ENCODE results near the gene NRIP1.

DNA sequence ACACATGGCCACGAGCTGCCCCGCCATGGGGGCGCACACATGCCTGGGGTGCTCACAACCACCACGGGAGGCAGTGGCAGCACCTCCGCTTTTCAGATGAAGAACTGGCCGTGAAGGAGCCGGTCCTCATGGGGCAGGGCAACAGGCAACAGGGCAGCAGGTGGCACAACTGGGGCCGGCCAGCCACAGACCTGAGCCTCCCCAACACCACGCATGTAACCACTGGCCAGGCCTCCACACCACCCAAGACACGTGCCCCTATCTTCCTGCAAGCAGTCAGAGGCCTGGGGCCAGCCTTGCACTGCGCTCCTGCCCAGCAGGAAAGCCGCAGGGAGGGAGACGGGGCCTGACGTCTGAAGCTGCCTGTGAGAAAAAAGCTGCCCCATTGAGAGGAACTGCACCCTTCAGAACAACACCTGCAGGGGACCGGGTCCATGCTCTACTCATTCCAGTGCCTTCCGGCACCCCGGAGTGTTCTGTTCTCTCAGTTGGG is 5403.8 kb upstream of the TPTE start:
- PRO-cap = no peak
- RAMPAGE, long total RNA = no peak

- PRO-cap = no peak
- RAMPAGE, long total RNA = no peak
These were observed 5397.8 kb upstream of the TPTE start for GRCh38 chr21:5123576-5124001.

- PRO-cap = no peak
- RAMPAGE, long total RNA = no peak
These were observed 1671.5 kb upstream of the TPTE start for GRCh38 chr21:8849830-8850330.

- PRO-cap = no peak
- RAMPAGE, long total RNA = no peak
These were observed 1529.2 kb upstream of the TPTE start for GRCh38 chr21:8991937-8992922.

GRCh38 chr21:14076450-14077169 is 134.1 kb downstream of the LIPI start:
- PRO-cap = no peak
- RAMPAGE, long total RNA = no peak

GRCh38 chr21:14511950-14512932 is 33.9 kb downstream of the SAMSN1 start:
- PRO-cap = no peak
- RAMPAGE, long total RNA = no peak

DNA sequence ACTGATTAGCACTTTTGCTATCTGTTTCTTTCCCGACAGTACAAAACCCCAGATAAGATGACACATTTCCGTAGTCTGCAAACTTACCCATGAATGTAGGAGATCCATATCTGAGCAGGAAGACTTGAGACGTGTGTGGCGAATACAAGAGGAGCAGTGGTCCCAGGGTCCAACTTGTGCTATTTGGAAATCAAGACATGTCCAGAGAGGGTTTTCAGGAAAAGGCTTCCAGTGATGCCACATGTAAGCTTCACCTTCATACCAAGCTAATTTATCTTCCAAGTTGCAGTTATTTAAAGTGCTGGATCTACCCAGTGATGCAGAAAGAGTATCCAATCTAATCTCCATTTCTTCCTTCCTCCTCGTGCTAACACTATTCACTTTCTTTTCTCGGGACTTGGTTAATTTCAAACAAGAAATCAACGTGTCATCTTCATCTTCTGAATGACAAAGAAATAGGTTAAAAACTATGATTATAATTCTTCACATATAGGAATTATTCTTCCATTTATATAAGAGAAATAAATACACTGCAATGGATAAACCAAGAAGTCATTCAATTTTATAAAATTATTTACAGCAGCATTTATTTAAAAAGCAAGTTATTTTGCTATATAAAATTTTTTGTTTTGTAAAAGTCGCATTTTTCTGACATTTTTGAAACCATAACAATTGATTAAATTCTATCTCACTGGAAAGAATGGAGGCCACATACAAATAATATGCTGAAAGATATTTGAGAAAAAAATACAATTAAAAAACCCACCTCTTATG is 36.1 kb upstream of the SAMSN1 start:
- PRO-cap = no peak
- RAMPAGE, long total RNA = no peak

DNA sequence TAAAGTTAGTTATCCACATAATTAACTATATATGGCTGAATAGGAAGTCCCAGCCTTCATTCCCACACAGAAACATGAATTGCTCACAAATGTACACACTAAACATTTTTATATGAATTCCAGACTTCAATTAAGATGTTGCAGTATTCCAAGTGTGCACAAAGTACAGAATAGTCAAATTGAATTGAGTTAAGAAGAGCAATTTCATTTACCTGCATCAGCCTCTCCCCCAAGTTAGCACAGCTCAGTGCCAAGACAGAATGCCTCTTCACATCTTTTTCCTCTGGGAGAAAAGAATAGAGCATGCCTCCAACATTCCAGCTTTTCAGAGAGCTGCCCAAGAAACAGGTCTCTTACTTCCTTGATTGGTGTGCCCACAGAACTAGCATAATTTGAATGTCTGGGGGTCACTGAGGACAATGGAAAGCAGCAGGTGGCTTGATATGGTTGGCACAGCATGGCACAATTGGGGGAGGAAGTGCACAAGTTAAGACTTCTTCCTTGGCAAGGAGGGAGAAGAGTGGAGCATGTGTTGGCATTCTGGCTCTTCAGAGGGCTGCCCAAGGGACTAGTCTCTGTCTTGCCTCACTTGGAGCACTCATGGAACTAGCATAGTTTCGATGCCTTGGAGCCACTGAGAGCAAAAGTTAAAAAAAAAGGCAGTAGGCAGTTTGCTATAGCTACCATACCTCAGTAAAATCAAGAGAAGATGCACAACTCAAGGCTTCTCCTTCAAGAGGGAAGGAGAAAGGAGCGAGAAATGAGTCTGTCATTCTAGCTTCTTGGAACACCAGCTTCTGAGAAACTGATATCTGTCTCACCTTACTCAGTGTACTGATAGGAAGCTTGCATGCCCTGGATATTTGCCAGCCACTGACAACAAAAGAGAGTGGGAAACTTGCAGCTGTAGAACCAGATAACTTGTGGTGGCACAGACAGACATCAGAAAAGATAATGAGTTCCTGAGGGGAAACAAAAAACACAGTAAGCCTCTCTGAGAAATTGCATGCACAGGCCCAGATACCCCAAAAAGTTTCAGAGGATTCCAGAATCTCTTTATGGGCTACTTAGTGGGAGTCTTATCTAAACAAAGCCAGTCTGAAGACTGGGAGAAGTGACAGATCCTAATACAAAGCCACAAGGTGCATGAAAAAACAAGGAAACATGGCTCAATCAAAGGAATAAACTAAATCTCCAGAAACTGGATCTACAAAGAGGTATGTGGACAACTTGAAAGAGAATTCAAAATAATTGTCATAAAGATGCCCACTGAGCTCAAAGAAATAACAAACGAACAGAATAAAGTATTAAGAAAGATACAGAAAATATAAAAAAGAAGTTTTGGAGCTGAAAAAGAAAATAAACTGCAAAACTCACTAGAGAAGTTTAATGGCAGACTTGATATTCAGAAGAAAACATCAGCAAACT is 207.5 kb upstream of the SAMSN1 start:
- PRO-cap = no peak
- RAMPAGE, long total RNA = no peak

DNA sequence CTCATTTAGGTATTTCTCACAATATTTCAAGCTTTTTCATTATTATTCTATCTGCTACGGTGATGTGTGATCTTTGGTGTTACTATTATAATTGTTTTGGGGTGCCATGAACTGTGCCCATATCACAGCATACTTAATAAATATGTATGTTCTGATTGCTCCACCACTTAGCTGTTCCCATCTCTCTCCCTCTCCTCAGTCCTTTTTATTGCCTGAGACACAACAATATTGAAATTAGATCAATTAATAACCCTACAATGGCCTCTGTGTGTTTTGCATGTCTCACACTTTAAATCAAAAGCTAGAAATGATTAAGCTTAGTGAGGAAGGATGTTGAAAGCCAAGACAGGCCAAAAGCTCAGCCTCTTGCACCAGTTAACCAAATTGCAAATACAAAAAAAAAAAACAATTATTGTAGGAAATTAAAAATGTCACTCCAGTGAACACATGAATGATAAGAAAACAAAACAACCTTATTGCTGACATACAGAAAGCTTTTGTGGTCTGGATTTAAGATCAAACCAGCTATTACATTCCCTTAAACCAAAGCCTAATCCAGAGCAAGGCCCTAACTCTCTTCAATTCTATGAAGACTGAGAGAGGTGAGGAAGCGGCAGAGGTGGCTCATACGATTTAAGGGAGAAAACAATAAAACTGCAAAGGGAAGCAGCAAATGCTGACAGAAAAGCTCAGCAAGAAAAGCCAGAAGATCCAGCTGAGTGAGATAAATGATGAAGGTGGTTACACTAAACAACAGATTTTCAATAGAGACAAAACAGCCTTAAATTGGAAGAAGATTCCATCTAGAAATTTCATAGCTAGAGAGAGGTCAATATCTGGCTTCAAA is 81.8 kb downstream of the NRIP1 start:
- PRO-cap = no peak
- RAMPAGE, long total RNA = no peak

- PRO-cap = no peak
- RAMPAGE, long total RNA = no peak
These were observed 68.5 kb downstream of the NRIP1 start for GRCh38 chr21:14996178-14996831.

- PRO-cap = no peak
- RAMPAGE, long total RNA = no peak
These were observed at the start of gene NRIP1 for GRCh38 chr21:15064443-15065530. Gene NRIP1, minus strand, starts transcription at chr21:15065000.

DNA sequence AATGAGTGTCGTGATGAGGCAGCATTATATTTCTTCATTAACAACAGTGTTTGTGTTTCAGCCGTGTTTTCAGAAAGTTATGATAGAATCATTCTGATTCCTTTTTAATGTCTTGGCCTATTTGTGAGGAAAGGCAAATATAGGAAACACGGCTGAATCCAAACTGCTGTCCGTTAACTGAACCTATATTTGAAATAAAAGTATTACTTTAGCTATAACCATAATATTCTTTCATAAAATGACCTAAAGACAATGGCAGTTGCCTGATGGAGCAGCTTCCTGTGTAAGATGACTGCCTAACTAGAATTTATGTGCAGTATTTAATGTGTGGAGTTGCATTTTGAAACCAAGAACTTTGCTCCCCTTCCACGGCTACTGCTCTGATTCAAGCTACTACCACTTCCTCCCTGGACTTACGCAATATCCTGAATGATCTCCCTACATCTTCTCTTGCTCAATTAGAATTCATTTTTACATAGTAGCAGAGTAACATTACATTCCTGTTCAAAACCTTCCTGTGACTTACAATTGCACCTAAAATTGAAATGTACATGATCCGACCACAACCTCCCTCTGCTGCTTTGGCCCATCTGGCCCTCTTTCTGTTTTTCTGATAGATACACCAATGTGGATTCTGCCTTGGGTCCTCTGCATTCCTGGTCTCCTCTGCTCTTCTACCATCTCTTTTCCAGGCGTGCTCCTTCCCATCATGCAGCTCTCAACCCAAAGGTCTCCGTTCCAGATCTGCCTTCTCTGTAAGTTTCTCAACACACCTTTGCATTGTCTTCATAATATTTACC is 47.6 kb upstream of the USP25 start:
- PRO-cap = no peak
- RAMPAGE, long total RNA = no peak

DNA sequence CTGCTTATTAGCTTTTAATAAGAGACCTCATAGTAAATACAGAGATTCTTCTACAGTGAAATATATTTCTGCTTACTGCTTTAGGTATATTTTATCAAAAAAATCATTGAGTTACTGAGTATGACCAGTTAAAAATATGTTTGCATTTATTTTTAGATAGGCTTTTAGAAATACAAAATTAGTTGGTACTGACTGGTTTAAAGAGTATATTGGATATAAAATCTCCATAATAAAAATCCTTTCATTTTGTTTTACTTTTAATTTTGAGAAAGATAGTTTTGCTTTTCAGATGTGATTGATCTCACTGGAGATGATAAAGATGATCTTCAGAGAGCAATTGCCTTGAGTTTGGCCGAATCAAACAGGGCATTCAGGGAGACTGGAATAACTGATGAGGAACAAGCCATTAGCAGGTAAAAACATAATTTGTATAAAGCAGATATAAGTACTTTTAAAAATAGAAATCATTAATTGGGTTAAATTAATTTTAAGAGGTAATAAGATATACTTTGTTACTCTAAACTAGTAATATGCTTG is 47.9 kb downstream of the USP25 start:
- PRO-cap = no peak
- RAMPAGE, long total RNA = no peak

DNA sequence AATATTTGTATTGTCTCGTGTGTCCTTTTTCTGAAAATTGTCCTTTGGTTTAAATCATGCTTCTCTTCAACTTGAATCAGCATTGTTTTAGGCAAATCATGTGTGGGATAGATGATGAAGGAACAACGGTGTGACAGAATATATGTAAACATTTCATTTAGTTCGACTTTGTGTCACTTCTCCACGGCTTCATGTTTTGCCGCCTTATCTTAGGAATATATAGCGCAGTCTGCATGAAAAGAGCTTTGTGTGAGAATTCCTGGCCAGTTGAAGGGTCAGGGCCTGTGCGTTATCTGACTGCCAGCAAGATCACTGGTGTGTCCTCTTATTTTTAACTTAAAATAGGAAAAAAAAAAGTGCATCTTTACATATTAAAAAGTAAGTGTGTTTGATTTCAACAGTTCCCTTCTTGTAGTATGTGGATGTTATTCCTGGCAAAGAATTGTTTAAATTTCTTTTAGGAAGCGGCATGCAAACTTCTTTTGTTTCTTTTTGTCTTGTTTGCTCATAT is 465.1 kb downstream of the USP25 start:
- PRO-cap = no peak
- RAMPAGE, long total RNA = no peak

DNA sequence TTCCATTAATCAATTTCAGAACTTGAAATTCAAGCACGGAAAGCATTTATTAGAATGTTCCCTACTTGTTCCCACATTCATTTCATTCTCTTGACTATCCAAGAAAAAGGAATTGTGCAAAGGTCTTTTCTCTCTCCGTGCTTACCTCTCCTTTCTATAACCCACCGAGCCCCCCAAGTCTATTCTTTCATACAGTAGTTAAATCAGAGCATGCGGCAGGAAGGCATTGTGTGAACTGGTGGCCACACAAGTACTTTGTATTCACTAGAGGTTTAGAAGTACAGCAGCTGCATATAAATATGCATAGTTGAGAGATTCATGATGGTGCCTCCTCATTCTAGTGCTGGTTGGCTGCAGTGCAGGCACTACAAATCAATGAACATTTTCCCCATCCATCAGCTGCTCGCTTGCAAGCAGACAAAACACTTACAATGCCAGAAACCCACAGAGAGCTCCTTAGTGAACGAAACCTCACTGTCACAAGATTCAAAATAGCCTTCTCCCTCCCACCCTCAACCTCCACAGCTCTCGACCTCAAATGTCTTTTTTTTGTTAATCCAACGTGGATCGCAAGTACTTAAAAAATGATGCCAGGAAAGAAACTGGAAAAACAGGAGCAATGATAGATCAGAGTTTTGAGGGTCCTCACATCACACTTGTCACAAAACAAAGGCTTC is 726.2 kb downstream of the USP25 start:
- PRO-cap = no peak
- RAMPAGE, long total RNA = no peak

DNA sequence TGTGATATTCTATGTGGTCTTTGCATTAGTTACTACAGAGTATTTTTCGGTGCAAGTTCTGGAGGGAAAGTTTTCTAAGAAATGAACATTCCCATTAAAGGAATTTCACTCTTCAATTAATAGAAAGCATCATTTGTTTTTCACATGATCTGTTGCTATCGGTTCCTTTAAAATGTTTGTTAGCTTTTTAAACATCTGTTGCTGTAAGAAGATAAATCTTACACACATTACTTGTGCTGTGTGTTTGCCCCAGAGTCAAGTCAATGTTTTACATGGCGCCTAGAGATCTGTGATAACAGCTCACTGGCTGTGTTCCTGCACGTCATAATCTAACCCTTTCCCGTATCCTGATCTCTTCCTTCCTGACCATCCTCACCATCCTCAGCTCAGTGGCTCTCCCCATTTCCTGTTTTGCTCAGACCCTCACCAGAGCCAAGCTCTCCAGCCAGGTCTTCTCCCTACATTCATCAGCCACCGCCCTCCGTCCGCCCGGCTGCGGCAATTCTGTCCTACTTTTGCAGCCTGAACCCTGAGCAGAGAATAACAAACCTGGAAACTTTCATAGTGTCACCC is 824.6 kb downstream of the USP25 start:
- PRO-cap = no peak
- RAMPAGE, long total RNA = no peak

DNA sequence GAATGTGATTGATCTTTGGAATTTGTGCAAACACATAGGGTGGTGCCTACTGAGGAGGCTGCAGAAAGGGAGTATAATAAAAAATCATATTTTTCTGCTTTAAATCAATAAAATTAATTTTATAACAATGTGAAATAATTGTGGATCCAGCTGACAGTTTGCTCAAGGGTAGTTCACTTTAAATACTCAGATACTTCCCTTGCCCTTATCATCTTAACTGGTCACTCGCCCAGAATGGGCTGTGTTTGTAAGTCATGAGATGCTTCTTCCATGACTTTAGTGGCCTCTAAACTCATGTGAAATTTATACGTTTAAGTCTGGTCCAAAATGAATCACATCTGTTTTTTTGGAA is 802.8 kb upstream of the CXADR start:
- PRO-cap = no peak
- RAMPAGE, long total RNA = no peak

GRCh38 chr21:17070779-17071216 is 442.0 kb upstream of the CXADR start:
- PRO-cap = no peak
- RAMPAGE, long total RNA = no peak

GRCh38 chr21:17460952-17461443 is 51.8 kb upstream of the CXADR start:
- PRO-cap = no peak
- RAMPAGE, long total RNA = no peak

- PRO-cap = no peak
- RAMPAGE, long total RNA = no peak
These were observed 1.0 kb downstream of the CXADR start for GRCh38 chr21:17513597-17514583.